PFSK-1 (cell line): ENCODE data around the genes ZNF599 and HPN.

DNA sequence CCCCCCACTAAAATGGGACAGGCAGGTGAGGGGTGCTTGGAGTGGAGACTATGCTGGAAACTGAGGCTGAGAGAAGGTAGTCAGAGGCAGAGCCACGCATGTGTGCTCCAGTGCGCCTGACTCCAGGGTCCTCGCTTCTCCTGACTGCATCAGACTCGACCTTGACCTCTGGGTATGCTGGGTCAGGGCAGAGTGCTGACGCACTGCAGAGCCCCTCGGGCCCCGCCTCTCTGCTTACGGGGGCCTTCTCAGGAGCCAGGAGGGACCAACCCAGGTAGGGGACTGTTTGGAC, 22.8 kb upstream of the SLC7A10 start:
- RRBS: no CpG with 5 or more reads among the region's 8 CpGs

- RRBS: no CpG with 5 or more reads among the region's 10 CpGs
Observed at GRCh38 chr19:33426820-33427050, 53.2 kb downstream of the CEBPG start.

DNA sequence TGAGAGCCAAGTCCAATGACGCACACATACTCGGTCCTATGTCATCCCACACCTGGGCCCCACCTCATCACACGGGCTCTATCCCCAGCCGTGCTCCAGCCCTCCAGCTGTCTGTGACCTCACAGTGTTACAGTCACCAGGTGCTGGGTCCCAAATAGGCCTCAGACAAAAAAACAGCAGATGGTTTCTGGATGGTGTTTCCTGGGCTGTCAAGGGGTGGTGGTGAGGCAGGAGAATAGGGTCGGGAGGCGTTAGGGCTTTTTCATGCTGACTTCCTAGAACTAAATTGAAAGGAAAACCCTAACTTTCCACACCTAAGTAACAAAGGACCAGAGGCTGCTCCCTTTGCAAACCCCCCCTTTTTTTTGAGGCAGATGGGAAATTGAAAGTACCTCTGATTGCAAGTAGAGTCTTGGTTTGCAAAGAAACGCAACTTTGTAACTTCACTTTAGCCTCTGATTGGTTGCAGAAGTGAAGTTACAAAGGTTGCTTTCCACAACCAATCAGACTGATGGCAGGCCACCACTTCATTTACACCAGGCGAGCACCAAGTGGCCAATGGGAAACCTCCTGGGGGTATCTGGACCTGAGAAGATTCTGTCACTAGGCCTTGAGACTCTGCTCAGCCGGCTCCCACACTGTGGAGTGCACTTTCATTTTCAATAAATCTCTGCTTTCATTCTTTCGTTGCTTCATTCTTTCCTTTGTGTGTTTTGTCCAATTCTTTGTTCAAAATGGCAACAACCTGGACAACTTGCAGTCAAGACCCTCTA, 19.2 kb downstream of the PEPD start:
- RRBS: no CpG with 5 or more reads among the region's 10 CpGs

DNA sequence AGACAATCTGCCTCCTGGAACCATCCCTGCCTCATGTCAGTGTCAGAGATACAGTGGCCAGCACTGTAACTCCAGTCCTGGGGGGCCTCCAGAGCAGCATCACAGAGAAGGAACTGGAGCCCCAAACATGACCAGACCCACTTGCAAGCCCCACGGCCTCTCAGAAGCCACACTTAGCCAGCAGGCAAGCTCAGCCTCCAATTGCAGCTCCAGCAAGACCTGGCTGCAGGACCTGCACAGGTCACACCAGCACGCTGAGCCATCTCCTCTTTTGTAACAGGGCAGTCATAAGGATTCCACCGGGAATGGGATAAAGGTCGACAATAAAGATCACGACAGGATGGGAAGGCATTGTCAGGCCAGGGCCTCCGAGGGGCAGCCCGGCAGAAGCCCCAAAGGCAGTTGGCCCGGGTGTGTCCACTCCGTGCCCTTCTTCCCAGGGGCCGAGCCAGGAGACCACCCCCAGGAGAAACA, 12.7 kb downstream of the PEPD start:
- RRBS: 84% methylated on average over 5 of the region's 10 CpGs

- RRBS: 11% methylated on average over 1 of the region's 14 CpGs
Observed at GRCh38 chr19:34253745-34254144, 609 bp upstream of the GARRE1 start.

- RRBS: no CpG with 5 or more reads among the region's 12 CpGs
Observed at GRCh38 chr19:34319634-34320126, 45.3 kb upstream of the GPI start.

DNA sequence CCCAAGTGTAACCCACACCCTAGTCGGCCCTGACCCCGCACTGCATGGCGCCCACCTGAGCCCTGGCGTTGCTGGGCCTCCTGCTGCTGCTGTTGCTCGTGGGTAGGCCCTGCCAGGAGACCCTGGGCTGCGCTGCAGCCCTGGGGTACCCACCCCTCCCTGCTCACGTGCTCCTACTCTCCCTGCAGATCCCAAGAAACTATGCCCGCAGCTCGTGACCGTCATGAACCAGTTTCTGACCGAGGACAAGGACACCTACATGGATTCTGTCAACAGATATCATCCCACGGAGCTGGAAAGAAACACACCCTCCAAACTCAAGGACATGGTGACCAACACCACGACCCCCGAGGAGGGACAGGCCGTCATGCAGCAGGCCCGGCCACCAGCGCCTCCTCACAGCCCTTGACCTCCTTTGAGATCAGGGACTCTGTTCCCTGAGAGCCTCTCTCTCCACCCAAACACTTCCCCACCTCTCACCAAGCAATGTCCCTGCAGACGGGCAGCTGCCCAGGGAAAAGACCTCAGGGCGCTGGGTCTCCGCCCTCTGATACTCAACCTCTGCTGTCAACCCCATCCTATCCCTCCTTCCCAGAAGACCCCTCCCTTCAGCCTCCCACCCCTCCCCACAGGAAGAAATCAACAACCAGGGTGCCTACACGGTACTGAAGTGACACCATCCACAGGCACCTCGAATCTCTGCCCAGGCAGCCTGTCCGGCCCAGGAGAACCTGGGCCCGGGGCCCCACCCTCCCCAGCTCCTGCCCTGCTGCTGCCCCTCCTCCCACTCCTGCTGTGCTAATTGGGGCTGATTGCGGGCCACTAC, 10.1 kb downstream of the SCGB2B2 start:
- RRBS: no CpG with 5 or more reads among the region's 25 CpGs

DNA sequence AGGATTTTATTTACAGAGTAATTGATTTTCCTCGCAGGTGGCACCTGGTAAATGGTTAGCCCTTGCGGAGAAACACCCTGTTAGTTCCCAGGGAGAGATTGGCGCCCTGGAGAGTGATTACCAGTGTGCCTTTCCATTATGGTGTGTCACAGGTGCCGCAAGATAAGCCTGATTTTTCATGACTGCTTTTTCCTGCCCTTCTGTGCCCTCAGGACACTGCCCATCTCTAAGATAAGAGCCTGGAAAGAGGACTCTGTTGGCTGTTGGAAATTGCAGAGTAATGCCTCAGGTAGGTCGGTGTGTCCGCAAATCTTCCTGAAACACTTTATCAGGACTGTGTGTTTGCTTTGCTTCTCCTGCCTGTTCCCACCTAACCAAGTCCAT, 707 bp downstream of the ZNF181 start:
- RRBS: no CpG with 5 or more reads among the region's 6 CpGs

GRCh38 chr19:34772174-34772643, 806 bp downstream of the ZNF599 start:
- RRBS: no CpG with 5 or more reads among the region's 15 CpGs

- RRBS: 2% methylated on average over 26 of the region's 69 CpGs
Observed at GRCh38 chr19:34772644-34773547, at the start of gene ZNF599. Gene ZNF599 (minus strand): TSS chr19:34773215.

DNA sequence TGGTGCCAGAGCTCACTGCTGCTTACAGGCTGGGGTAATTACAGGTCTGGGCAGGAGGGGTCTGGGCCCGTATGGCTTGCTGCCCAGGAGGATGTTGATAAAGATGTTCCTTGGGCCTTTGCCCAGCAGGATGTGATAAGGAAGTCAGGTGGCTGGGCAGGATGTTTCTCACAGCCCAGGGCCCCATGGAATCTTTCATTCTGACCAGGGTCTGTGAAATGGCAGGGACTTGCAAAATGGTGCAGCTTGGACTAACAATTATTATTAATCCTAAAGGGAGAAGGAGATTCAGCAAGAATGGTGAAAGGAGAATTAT, 64.3 kb upstream of the ZNF599 start:
- RRBS: no CpG with 5 or more reads among the region's 1 CpG

DNA sequence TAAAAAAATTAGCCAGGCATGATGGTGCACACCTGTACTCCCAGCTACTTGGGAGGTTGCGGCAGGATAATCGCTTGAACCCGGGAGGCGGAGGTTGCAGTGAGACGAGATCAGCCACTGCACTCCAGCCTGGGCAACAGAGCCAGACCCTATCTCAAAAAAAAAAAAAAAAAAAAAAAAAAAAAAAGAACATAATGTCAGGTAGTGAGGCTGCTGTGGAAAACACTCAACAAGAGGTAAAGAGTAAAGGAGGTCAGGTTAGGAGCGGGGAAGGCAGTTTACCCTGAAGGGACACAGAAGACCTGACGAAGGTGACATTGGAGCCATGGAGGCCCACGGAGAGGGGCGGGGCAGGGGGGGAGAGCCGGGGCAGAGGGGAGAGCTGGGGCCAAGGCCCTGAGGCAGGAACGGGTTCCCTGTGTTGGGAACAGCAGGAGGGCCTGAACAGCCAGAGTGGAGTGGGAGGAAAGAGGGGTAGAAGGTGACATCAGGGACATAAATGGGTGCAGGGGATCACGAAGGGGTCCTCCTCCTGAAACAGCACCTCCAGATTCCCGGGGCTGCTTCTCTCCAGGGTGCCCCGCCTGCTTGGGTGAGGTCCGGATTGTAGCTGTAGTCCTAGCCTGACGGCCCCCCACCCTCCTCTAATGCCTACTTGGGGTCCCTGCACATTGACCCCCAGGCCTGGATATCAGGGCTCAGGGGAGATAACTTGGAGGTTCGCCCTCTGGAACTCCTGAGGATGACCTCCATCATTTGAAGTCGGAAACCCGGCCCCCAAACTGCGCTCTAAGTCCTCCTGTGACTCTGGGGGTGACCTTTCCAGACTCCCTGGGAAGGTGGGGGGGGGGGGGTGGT, 654 bp upstream of the SCN1B start:
- RRBS: 76% methylated on average over 3 of the region's 20 CpGs

GRCh38 chr19:35031973-35032229, 1.6 kb downstream of the SCN1B start:
- RRBS: 29% methylated on average over 1 of the region's 2 CpGs

- RRBS: no CpG with 5 or more reads among the region's 11 CpGs
Observed at GRCh38 chr19:35037946-35038575, 3.5 kb upstream of the HPN start.

DNA sequence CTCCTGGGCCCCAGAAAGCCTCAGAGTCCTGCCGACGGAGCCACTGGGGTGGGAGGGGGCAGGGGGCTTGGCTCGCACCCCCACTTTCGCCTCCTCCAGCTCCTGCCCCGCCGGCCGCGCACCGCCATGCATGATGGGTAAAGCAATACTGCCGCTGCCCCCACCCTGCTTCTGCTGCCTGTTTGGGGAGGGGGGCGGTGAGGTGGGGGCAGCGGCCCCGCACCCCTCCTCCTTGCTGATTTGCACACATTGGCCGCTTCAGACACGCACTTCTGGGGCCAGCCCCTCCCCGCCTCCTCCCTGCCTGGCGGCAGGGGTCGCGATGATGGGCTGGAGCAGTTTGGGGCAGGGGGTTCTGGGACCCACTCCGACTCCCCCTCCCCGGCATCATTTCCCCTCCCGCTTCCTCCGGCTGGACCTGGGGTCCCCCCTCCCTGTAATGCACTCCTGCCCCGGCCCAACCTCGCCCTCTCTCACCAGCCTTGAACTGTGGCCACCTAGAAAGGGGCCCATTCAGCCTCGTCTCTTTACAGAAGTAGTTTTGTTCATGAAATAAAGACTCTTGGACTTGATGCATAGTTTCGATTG, 1.5 kb upstream of the HPN start:
- RRBS: no CpG with 5 or more reads among the region's 27 CpGs

DNA sequence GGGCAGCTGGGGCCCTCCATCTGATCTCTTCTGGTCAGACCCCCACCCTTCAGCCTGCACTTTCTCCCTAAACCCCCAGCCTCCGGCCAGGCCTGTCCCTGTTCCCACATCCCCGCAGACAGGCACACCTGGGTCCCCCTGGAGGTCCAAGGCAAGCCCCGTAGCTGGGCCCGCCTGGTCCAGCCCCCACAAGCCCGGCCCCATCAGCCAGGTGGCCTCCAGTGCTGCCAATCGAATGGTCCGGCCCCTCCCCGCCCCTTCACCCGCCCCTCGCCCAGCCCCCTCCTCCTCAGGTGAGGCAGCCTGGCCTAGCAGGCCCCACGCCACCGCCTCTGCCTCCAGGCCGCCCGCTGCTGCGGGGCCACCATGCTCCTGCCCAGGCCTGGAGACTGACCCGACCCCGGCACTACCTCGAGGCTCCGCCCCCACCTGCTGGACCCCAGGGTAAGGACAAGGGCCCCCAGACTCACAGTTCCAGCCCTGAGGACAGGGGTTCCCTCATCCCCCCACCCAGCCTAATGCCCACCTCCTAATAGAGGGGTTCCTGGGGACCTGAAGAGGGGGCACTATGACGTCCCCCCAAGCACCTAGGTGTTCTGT, at the start of gene HPN:
HPN (plus strand) TSS at position 293 of the 600 bp plus-strand sequence.
- RRBS: 76% methylated on average over 4 of the region's 20 CpGs

DNA sequence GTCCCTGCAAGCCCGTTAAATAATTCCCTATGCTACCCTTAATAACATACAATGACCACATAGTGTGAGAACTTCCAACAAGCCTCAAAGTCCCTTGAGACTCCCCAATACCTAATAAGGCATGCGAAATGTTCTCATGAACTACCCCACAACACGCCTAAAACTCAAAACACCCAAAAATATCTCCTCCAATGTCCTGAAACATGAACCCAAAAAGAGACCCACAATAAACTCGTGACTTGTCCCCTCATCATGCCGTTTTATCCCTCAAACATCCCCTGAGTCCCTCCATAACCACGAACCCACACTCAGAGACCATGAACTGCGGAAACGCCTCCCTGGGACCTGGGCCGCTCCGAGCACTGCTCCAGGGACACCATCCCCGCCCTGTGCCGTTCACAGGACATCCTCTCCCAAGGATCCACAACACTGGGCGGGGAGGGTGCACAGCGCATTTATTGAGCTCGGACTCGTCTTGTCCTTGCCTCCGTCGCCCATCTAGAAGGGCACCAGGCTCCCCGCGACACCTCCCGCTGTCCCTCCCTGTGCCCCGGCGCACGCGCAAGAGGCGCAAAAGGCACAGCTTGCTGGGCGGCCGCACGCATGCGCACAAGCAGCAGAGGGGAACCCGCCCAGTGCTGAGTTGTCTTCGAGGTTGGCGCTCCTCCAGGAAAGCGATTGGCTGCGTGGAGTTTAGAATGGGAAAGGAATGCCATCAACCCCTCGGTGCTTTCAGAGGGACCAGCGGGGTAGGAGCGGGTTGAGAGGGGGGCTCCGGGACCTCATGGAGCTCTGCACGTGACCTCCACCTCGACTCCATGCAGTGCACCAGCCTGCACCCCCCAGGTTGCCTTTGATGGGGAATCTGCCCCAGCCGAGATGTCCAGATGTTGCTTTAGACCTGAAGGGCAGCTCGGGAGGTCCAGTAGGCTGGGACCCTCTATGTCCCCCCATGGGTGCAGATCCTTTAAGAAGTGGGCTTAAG, 8.7 kb downstream of the FXYD3 start:
- RRBS: no CpG with 5 or more reads among the region's 43 CpGs

- RRBS: 18% methylated on average over 4 of the region's 27 CpGs
Observed at GRCh38 chr19:35126603-35127183, 8.2 kb downstream of the LGI4 start.

GRCh38 chr19:35129297-35130338, 5.2 kb downstream of the LGI4 start:
- RRBS: no CpG with 5 or more reads among the region's 19 CpGs

DNA sequence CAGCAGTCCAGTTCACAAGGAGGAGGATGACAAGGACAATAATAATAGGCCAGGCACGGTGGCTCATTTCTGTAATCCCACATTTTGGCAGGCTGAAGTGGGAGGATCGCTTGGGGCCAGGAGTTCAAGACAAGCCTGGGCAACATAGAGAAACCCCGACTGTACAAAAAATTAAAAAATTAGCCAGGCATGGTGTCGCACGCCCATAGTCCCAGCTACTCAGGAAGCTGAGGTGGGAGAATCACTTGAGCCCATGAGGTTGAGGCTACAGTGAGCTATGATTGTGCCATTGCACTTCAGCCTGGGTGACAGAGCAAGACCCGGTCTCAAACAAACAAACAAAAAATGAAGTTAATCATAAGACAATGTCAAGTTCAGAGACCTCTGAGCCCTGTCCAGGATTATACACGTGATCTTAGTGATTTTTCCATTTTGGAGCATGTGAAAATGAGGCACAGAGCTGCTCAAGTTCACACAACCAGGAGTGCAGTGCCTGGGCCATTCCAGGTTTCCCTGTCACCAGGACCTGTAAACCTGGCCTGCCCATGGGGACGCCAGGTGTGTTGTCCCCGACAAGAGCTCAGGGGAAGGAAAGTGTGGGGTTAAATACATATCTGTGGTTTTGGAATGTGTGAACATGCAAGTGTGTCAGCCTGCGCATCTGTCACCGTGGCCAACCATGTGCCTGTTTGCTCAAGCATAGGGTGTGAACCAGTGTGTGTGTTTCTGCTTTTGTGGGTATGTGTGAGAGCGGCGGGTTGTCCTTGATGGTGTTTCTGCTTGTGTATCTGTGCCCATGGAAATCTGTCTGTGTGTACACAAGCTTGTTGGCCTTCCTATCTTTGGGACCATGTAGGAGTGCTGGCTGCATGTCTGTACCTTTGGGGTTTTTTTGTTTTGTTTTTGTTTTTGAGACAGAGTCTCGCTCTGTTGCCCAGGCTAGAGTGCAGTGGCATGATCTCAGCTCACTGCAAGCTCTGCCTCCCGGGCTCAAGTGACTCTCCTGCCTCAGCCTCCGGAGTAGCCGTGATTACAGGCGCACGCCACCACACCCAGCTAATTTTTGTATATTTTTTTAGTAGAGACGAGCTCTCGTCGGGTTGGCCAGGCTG, 1.5 kb upstream of the FXYD1 start:
- RRBS: no CpG with 5 or more reads among the region's 22 CpGs